ENCODE data around the gene CELSR1.

DNA sequence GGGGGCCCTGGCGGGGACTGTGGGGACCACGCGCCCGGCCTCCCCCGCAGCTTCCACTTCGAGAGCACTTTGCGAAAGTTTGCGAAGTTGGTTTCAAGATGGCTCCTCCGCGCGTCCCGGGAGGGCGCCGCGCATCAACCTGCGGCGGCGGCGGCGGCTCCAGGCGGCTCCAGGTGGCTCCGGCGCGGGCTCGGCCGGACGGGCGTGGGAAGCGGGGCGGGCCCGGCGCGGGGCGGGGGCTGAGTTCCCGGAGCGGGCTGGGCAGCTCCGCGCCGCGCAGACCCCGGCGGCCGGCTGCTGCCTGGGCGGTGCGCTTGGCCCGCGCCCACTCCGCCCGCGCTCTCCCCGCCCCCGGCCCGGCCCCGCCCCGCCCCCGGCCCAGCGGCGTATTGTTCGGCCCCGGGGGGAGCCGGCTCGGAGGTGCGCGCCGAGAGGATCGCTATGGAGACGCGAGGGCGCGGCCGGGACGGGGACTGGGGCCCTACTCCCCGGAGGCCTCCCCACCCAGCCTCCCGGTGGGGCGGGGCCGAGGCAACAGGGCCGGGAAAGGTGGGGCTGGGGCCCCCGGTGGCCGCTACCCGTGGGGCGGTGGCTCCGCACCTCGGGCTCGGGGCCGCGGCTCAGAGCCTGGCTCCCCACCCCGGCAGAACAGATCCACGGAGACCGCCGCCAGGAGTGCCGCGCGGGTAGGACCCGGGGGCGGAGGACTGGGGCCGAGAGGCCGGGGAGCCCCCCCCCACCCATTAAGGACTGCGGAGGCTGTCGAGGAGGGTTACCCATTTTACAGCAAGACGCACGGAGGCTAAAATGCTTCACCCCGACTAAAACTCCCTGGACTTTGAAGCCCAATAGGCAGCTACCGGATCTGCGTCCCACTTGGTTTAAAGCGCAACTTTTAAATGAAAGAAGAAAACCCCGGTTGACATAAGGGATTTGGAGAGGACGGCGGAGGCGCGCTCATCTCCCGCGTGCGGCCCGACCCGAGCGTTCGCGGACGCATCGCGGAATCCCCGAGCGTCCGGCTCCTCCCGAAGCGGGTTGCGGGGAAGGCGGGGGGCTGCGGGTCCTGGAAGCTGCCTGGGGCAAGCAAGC is at the start of gene CELSR1:
Gene CELSR1, minus strand, starts transcription at position 316 of the 1,092 bp plus-strand sequence.
- PRO-cap, 2 experiments, result peak in 2 of 2 experiments; most common plus-strand start position 417 of the sequence (in 2); most common minus-strand start position 296 of the sequence (in 2)
- RAMPAGE, long total RNA, 5 experiments, result no peak in any of the 5 experiments

DNA sequence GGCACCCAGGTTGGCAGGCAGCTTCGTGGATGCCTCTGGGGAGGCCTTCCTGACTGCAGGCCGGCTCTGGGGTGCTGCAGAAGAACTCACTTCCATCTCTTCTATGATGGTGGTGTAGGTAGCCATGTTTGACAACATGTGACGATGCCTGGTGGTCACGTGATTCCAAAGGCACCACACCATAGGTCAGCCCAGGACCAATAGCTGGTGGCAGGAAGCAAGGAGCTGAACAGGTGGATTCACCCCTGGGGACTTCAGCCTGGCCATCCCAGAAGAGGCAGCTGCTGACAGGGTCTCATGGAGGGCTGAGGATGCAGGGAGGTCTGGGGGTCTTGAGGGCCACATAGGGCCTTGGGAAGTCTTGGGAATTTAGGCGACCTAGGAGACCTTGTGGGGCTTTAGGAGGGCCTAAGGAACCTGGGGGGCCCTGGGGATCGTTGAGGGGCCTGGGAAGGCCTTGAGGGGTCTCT is 24.2 kb upstream of the CELSR1 start:
- PRO-cap, 2 experiments, result no peak in any of the 2 experiments
- RAMPAGE, long total RNA, 5 experiments, result no peak in any of the 5 experiments

DNA sequence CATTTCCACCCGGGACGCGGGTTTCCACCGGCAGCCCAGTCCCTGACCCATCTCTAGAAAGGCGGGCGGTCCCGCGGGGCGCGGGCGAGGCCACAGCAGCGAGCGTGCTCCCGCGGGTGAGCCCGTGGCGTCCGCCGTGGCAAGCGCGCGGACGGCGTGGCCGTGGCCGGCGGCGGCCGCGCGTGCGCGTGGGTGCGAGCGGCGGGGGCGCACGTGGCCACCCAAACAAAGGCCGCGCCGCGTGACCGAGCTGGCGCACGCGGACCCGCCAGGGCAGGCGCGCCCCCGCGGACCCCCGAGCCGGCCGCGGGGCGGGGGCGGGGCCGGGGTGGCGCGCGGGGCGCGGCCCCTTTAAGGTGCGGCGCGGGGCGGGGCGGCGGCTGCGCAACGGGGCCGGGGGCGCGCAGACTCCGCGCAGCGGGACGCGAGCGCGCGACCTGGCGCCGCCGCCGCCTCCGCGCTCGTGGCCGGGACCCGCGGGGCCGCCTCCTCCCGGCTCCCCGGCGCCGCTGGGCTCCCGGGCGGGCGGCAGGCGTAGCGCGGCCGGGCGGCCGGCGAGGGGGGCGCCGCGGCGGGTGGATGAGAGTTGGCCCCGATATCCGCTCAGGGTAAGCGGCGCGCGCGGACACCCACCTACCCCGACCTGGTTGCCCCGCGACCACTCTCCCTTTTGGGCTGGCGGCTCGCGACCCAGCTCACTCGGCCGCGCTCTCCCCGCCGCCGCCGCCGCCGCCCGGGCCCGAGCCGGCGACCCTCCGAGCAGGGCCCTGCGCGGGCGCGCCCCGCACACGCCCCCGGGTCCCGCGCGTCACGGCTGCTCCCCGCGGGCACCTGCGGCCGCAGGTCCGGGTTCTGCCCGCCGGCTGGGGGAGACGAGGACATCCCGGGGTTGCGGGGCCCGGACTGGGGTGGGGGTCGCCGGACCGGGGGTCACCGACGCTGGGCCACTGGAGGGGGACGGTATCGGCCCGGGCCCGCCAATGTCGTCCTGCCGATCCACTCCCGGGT is 39.6 kb upstream of the CELSR1 start:
- PRO-cap, 2 experiments, result peak in 2 of 2 experiments; most common plus-strand start position 464 of the sequence (in 2); most common minus-strand start position 44 of the sequence (in 1)
- RAMPAGE, long total RNA, 5 experiments, result start-site peak on the plus strand in 1 of 5 experiments, centred at position 563 of the sequence, 6 reads per replicate

- PRO-cap, 2 experiments, result no peak in any of the 2 experiments
- RAMPAGE, long total RNA, 5 experiments, result no peak in any of the 5 experiments
Measured at GRCh38 chr22:46627440-46628000, 7.3 kb downstream of the GRAMD4 start.

DNA sequence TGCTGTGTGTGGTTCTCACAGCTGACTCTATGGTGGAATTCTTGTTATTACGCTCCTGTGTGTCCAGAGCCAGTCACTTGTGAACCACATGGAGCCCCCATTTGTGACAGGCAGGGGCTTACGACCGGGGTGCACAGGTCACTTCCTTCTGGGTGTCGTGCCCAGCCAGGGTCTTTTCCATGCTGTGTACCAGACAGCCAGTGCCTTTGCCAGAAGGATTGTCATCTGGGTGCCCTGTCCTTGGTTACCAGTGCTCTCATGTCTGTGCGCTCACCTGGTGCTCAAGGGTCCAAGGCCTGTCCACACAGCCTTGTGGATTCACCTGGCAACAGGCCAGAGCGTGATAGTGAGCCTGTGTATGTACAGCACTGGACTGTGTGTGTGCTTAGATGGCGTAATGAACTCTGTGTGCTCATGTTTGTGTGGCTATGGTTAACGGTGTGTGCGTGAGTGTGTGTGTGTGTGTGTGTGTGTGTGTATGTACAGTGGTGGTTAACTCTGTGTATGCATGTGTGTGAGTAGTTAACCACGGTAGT is 18.6 kb downstream of the GRAMD4 start:
- PRO-cap, 2 experiments, result no peak in any of the 2 experiments
- RAMPAGE, long total RNA, 5 experiments, result no peak in any of the 5 experiments

GRCh38 chr22:46677157-46677586 is 57.0 kb downstream of the GRAMD4 start:
- PRO-cap, 2 experiments, result no peak in any of the 2 experiments
- RAMPAGE, long total RNA, 5 experiments, result start-site peak on the plus strand in 1 of 5 experiments, at chr22:46677381-46677481 at its widest, 11 reads per replicate

DNA sequence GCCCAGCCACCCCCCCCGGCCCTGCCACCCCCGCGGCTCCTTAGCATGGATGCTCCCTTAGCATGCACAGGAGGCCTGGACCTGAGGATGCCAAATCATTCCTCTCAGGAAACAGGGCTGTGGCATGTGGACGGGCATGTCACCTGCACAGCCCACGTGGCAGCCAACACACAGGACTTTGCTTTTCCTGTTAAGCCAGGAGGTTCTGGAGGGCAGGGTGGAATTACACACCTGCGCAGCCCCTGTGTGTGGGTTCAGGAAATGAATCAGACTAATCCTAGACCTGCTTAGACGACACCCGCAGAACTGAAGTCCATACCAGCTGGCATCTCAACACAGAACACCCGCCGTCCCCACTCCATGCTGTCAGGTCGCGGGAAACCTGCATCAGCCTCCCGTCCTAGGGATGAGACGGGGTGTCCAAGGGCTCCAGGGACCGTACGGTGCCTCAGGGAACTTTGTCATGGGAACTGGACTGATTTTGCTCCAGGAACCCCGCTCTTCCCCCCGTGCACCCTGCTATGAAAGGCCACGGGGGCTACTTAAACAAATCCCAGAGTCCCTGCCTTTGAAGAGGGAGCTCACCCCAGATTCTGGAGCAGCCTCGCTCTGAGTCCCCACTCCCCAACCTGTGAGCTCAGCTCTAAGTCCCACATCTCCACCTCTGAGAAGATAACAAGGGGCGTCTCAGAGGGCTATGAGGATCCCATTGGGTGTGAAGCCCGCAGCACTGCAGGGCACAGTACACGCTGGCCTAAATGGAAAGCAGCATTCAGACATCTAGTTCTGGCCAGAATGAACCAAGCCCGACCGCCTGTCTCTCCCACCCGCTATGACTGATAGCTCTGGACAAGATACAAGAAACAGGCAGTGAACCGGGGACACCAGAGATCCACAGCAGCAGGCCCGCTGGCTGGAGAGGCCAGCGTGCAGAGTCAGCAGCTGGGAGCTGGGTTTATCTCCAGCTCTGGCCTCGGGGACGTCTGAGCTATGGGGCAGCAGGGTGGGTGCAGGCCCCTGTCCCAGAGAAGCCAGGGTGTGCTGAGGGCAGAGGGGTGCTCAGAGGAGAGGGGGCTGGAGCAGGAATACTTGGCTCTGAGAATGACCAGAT is 9.9 kb downstream of the CERK start:
- PRO-cap, 2 experiments, result no peak in any of the 2 experiments
- RAMPAGE, long total RNA, 5 experiments, result no peak in any of the 5 experiments

GRCh38 chr22:46737199-46737955 is 675 bp downstream of the CERK start:
- PRO-cap, 2 experiments, result peak in 2 of 2 experiments; most common plus-strand start chr22:46737795 (in 2); most common minus-strand start chr22:46737788 (in 1)
- RAMPAGE, long total RNA, 5 experiments, result no peak in any of the 5 experiments

GRCh38 chr22:46742817-46743286 is 4.8 kb upstream of the CERK start:
- PRO-cap, 2 experiments, result no peak in any of the 2 experiments
- RAMPAGE, long total RNA, 5 experiments, result no peak in any of the 5 experiments

DNA sequence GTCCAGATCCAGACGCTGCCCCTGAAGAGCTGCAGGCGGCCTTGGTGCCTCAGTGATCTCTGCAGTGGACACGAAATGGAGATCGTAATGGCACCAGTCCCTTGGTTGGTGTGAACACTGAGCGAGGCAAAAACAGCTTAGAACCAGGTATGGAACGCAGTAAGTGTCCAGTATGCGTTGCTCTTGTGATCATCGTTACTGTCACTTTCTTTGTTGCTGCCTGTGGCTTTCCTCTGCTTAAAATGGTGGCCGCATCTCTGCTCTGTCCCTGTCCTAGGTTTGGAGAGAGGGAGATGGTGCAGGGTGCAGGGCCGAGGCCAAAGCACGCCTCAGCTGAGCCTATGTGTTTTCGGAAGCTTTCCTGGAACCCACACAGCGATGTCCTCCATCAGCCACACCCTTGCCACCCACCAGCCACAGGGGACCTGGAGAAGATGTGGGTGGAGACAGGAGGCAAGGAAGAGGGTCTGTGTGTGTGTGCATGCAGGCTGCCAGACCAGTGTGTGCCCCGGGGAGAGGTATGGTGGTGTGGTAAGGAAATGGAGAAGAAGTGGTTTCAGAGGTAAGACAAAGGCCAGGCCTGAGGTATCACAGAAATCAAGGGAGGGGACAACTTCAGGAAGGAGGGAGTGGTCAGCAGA is 155.7 kb downstream of the TBC1D22A start:
- PRO-cap, 2 experiments, result no peak in any of the 2 experiments
- RAMPAGE, long total RNA, 5 experiments, result no peak in any of the 5 experiments

DNA sequence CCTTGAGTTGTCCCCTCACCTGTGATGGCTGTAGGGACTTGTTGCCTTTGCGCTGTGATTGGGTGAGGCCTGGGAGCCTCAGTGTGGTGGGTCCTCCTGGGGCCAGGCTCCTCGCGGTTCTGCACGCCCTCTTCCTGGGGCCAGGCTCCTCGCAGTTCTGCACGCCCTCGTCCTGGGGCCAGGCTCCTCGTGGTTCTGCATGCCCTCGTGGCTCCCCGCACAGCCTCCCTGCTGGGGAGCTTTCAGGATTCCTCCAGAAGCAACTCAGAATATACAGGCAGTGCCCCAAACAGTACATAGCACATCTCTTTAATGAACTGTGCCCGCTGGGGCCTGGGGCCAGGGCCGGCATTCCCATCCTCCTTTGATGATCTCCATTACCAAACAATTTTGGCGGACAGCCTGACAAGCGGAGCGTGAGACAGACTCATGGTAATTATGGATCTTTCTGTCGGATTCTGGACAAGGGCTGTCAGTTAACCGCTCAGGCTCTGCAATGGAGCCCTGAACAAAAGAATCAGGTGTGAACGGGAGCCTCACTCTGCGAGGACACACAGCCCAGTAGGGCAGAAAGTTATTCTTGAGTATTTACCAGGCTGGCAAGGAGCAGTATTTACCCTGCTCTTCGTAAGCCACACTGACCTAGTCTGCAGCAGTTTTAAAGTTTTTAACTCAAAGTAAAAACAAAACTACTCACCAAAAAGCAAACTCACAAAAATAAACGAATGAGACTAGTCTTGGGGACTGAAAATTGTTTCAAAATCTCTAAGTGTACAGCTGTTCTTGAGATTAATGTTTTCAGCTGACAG is 173.9 kb downstream of the TBC1D22A start:
- PRO-cap, 2 experiments, result peak in 1 of 2 experiments; most common plus-strand start position 409 of the sequence (in 1)
- RAMPAGE, long total RNA, 5 experiments, result no peak in any of the 5 experiments

GRCh38 chr22:47129862-47130529 is 367.5 kb downstream of the TBC1D22A start:
- PRO-cap, 2 experiments, result no peak in any of the 2 experiments
- RAMPAGE, long total RNA, 5 experiments, result no peak in any of the 5 experiments

DNA sequence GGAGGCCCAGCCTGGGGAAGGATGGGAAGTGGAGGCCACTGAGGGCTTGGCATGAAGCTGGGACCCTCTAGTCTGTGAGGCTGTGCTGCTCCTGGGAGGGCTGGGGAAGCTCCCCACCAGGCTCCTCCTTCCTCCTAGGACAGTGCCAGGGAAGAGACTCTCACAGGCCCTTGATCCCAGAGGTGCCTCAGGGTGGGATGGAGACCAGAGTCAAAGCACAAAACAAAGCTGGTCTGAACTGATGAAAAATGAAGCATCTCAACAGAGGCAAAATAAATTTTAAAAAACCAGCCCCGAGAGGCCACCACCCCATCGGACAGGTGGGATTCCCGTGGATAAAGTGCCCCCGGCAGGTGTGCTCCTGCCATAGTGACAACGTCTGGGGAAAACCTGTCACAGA is 385.4 kb downstream of the TBC1D22A start:
- PRO-cap, 2 experiments, result no peak in any of the 2 experiments
- RAMPAGE, long total RNA, 5 experiments, result no peak in any of the 5 experiments

DNA sequence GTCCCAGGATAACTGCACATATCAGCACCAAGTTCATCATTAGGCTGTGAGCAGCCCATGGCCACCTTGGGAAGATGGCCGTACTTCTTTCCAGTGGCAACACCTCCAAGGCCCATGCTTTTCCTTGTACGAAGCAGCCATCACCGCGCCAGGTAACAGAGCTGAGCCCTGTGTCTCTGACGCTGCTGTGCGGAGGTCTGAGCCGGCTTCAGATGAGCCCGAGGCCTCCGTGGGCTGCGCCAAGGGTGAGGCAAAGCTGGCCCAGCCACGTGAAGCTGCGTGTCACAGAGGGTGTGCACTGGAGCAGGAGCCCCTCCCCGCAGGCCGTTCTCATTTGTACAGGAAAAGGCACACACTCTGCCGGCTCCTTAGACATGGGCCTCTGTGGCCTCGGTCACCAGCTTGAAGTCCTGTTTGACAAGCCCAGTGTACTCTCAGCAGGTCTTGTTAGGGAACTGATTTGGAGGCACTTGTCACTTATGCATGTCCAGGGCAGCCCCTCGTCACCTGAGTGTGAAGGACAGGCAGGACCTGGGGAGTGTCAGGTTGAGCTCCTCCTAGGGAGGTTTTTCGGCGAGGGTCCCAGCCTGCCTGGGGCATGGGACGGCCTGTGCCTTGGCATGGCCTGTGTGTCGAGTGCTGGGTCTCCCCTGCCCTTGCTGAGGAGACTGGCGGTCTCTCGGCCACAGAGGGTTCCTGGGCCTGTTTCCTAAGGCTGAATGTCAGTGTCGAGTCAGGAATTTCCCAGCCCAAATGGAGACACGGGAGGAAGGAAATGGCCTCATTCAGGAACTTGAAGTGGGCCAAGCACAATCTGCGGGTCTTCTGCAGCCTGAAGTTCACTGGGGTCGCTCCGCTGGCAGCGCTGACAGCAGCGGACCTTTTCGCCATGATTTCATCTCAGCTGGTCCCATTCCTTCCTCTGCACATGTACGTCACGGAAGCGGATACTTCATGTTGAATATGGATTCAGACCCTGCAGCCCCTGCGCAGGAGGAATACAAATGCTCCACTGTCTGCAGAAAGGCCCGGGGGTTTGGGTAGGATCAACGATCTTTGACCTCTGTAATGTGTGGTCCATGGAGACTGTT is 401.8 kb downstream of the TBC1D22A start:
- PRO-cap, 2 experiments, result no peak in any of the 2 experiments
- RAMPAGE, long total RNA, 5 experiments, result no peak in any of the 5 experiments

GRCh38 chr22:47170487-47170939 is 408.1 kb downstream of the TBC1D22A start:
- PRO-cap, 2 experiments, result no peak in any of the 2 experiments
- RAMPAGE, long total RNA, 5 experiments, result no peak in any of the 5 experiments

DNA sequence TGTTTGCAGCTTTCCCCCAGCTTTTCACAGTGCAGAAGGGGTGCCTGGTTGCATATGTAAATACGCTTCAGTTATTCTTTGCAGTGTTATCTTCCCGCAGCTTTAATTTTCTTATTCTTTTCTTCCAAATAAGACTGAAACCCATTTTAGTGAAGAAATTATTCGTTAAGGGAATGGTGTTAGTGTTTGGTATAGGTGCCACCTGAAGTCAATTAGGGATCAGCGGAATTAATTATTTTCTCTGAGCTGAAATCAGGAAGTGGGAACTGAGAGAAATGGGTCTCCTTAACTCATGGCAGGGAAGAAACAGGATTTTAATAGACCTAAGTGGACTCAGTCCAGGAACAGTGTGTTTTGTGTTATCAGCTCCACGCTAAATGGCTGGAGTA is 515.3 kb downstream of the TBC1D22A start:
- PRO-cap, 2 experiments, result no peak in any of the 2 experiments
- RAMPAGE, long total RNA, 5 experiments, result no peak in any of the 5 experiments

- PRO-cap, 2 experiments, result no peak in any of the 2 experiments
- RAMPAGE, long total RNA, 5 experiments, result no peak in any of the 5 experiments
Measured at GRCh38 chr22:47379094-47379428, 616.6 kb downstream of the TBC1D22A start.

- PRO-cap, 2 experiments, result no peak in any of the 2 experiments
- RAMPAGE, long total RNA, 5 experiments, result no peak in any of the 5 experiments
Measured at GRCh38 chr22:47710341-47710606, 779.1 kb upstream of the TAFA5 start.

GRCh38 chr22:48478002-48478655 is 11.2 kb upstream of the TAFA5 start:
- PRO-cap, 2 experiments, result no peak in any of the 2 experiments
- RAMPAGE, long total RNA, 5 experiments, result no peak in any of the 5 experiments

DNA sequence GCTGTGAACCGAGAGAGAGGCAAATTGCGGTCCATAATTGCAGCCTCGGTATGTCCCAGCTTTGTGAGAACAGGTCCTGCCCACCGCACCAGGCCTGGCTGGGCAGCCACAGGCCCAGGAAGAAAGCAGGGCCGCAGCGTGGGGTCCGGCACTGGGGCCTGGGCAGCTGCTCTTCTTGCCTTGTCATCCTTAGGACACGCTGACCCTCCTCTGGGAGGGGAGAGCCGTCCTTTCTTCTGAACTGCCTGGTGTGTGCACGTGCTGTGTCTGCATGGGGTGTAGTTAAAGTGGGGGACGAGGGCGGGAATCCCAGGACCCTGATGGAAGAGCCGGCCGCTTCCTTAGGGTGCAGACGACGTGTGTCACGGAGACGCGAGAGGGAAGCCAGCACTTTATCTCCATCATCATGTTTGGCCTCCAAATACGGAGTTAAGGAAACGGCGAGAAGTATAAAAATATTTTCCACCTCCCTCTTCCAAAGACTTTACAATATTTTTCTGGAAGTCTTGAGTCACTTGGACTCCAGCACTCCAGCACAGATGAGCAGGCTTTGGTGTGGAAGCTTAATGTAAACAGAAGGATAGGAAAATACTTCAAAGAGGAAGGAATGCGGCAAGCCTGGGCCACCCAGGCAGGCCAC is 89.9 kb downstream of the TAFA5 start:
- PRO-cap, 2 experiments, result no peak in any of the 2 experiments
- RAMPAGE, long total RNA, 5 experiments, result no peak in any of the 5 experiments